Measurements from ENCODE around the genes FRG2C and CADM2.

DNA sequence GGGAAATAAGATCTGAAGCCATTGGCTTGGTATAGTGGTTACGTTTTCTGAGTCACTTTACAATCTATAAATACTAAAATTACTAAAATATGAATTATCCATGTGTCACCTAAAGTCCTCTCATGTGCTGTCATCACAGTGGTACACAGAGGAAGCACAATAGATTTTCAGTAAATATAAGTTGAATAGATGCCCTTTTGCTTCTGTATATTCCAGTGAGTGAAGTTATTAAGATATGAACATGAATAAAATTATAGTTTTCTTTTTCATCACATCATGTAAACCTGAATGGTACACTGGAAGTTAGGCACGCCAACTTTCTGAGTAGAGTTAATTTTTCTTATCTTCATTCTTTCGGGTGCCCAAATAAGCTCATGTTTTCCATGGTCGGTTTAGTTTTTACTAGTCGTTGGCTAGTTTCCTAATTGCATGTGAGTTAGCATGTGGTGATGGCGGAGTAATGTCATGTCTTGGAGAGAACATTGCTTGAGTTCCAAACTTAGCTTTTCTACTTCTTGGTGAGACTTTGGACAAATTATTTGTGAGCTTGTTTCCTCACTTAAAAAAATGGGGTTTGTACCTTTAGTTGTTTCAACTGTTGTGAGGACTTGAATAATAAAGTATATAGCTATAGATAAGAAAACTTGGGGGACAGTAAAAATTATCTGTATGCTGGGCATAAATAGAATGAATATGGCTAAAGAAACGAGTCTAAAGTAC lies 11.6 kb downstream of the PPP4R2 start:
- CAGE, long polyA plus RNA: no peak
- RRBS: no CpG with 5 or more reads among the region's 7 CpGs

GRCh38 chr3:73068228-73068896 lies 6.9 kb downstream of the EBLN2 start:
- CAGE, long polyA plus RNA: no peak
- RRBS: no CpG with 5 or more reads among the region's 4 CpGs

- CAGE, long polyA plus RNA: no peak
- RRBS: no CpG with 5 or more reads among the region's 26 CpGs
Measured at GRCh38 chr3:73382638-73383667, 241.8 kb downstream of the PDZRN3 start.

DNA sequence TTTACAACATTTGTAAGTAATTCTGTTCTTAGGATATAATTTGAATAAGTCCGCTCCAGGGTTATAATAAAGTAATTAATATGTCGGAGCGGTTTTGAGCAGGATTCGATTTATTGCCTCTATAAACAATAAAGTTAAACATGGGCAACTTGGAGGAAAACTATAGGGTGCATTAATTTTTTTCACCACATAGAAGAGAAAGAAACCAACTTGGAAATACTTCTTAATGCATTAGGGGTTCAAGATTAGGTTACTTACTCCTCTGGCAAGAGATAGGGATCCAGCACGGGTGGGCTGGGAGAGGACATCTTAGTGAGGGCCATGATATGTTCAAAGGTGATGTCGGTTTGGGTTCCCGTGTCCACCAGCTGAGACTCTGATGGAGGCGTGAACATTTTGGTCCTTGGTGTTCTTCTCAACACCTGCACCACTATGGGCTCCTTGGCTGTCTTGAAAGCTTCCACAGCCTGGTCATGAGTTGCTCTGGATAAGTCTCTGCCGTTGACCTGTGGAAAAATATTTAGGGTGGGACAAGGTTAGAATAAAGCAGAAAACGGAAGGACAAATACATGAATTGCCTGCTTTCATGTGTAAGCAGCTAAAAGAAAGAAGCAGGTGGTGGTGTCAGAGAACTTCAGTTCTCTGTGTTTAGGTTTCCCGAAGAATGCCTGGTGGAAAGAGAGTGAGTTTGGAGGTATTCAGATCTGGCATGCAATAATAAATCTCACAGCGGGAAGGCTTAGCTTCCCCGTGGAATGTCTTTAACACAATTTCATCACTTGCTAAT lies 220.7 kb downstream of the PDZRN3 start:
- CAGE, long polyA plus RNA: no peak
- RRBS: no CpG with 5 or more reads among the region's 13 CpGs

DNA sequence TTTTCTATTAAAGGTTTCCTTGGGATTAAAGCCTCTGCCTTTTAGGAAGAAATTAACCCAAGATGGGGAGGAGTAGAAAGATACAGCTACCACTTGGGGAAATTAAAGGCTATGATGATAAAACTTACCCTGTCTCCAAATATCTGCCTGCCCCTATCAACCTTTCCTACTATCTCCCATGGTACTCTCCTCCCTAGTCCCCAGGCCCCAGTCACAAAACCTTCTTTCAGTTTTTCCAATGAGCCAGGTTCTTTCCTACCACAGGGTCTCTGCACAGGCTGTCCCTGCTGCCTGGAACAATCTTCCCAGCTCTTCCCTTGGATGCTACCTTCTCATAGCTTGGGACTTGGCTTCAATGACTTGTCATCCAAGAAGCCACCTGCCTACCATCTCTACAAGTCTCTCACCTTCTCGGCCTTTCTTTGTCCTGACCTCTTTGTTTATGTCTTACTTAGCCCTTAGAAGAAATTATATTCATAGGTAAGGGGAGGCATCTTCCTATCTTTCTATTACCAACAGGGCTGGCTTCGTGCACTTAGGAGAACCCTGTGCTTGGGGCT lies 136.5 kb downstream of the PDZRN3 start:
- CAGE, long polyA plus RNA: no peak
- RRBS: no CpG with 5 or more reads among the region's 2 CpGs

GRCh38 chr3:73609140-73609547 lies 15.6 kb downstream of the PDZRN3 start:
- CAGE, long polyA plus RNA: no peak
- RRBS: no CpG with 5 or more reads among the region's 5 CpGs

DNA sequence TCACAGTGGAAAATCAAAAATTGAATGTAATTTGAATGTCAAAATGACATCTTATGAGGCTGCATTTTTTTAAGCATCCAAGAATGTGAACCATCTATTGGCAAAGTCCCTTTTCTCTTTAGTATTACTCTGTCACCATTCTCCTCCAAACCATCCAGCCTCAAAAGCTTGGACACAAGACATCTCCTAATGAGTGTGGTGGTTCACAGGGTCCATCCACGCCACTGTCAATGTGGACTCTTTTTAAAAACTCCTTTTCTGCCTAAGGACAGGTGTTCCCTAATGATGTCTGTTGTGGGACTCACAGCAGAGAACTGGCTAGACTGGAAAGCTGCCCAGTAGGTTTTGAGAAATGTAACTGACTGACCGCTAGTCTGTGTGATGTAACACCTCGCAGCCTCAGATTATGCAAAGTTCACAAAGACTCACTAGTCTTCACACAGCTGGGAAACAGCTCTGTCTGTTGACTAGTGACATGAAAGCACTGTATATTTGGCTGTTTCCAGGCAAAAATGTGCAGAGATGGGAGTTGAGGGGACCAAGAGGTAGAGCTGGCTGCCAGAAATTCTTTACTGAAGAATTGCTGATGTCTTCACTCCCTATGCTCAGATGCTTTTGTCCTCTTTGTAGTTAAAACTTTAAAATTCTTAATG lies 10.4 kb downstream of the PDZRN3 start:
- CAGE, long polyA plus RNA: no peak
- RRBS: no CpG with 5 or more reads among the region's 3 CpGs

DNA sequence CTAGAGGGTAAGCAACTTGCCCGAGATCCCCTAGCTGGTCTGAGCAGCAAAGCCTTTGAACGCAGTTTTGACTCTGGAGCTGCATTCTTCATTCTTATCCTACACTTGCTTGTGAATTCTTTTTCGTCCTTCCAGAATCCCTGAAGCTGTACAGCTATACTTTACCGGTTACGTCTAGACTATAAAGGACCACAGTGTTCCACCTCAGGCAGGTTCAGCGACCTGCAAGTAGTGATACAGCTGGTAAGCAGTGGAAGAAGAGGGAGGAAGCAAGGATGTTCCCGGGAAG lies 1.1 kb downstream of the PDZRN3 start:
- CAGE, long polyA plus RNA: no peak
- RRBS: 0% methylated on average over 3 of the region's 7 CpGs

- CAGE, long polyA plus RNA: no peak
- RRBS: no CpG with 5 or more reads among the region's 6 CpGs
Measured at GRCh38 chr3:75664137-75664491, at the start of gene FRG2C. Gene FRG2C (plus strand): TSS chr3:75664328.

- CAGE, long polyA plus RNA: no peak
- RRBS: 4% methylated on average over 8 of the region's 42 CpGs
Measured at GRCh38 chr3:75906541-75907189, 121.3 kb upstream of the ZNF717 start.

DNA sequence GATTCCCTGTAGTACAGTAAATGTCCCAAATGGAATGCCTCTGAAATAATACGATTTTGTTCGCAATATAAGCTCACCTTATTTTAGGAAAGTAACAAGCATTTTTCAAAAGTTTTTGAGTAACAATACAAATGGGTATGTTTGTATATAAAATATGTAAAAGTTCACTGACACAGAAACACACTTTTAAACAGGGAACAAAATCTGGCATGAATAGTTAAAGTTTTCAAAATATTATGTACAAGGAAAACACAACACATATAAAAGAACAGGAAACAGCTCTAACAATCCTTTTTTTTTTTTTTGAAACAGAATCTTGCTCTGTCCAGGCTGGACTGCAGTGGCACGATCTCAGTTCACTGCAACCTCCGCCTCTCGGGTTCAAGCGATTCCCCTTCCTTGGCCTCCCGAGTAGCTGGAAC lies 846.3 kb downstream of the ROBO1 start:
- CAGE, long polyA plus RNA: no peak
- RRBS: no CpG with 5 or more reads among the region's 7 CpGs

DNA sequence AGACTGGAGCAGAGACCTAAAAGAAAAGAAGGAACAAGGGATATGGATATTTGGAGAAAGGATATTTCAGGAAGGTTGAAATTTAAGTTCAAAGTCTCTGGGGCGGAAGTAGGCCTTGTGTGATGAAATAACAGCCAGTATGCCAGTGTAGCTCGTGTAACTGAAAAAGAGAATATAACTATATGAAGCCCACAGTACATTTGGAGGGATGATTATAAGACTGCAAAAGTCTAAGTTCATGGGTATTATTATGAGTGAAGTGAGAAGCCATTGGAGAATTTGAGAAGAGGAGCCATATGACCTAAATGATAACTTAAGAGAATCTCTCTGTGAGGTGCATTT lies 766.6 kb downstream of the GBE1 start:
- CAGE, long polyA plus RNA: no peak
- RRBS: no CpG with 5 or more reads among the region's 2 CpGs

DNA sequence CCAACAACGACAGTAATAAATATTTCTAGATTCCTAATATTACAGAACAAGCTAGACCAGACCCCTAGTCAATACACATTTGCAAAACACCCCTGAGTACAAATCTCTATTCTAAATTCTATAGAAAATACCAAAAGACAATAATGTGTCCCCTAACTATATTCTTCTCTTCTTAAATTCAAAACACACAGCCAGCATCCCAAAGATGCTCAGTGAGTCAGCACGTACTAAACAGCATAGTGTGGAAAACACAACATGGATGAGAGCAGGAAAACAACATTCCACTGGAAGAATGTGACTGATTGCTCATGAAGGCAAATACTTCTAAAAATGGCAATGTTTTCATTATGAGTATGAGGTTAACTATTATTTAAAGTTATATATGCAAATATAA lies 18.5 kb downstream of the GBE1 start:
- CAGE, long polyA plus RNA: no peak
- RRBS: no CpG with 5 or more reads among the region's 2 CpGs

GRCh38 chr3:81759360-81759838 lies 2.0 kb downstream of the GBE1 start:
- CAGE, long polyA plus RNA: no peak
- RRBS: no CpG with 5 or more reads among the region's 2 CpGs

- CAGE, long polyA plus RNA: no peak
- RRBS: no CpG with 5 or more reads among the region's 4 CpGs
Measured at GRCh38 chr3:81762989-81763551, 1.6 kb upstream of the GBE1 start.

DNA sequence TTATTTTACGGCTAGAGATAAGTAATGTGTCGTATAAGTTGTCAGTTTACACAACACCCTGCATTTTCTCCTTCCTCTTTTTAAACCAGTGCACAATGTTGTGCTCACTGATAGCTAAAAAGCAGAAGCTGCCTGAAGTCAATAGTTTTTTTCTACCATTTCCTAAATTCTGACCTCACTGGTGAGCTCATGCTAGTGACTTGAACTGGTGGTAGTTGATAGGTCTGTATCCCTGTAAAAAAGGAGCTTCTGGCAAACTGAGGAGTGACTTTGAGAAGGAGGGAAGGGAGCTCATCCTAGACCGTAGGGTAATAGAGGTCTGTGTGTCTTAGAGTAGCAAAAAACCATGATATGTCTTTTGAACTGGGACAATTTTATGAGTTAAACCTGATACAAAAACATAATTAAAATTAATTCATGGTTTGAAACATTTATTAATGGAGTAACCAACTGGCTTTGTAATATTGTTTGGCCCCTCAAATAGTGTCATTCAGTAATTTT lies 368.7 kb upstream of the GBE1 start:
- CAGE, long polyA plus RNA: no peak
- RRBS: no CpG with 5 or more reads among the region's 3 CpGs

DNA sequence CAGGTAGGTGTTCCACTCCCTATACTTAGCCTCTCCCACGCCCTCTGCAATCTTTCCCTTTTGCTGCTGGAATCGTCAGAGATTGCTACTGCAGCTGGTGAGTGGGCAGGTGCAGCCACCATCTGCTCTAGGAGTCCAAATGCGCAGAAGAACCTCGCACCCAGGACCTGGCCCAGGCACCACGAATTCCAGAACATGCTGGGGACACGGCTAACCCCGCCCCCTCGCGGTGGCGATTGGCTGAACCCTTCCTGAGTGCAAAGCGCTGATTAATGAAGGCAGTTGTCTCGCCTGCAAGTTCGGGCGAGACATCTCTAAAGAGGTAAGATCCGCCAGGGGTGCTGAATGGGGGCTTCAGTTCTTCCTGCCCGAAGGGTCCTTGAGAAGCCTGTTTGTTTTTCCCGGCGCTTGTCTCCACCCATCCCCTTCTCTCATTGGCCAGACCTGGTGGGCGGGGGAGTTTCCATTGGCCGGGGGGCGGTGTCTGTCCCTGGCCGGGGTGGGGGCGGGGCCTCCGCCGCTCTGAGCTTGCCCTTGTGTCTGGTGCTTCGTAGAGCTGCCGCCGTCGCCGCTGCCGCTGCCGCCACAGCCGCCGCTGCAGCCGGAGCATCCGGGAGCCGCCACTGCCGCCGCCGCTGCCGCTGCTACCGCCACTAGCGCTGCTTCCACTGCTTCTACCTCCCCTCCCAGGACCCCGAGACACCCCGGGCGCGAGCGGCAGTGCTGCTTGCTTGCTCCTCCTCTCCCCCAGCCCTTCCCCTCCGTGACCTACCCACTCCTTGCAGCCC lies at the start of gene CADM2:
TSS of gene CADM2 (plus strand) at position 551 of the 788 bp plus-strand sequence.
- CAGE, long polyA plus RNA: no peak
- RRBS: 2% methylated on average over 19 of the region's 49 CpGs

DNA sequence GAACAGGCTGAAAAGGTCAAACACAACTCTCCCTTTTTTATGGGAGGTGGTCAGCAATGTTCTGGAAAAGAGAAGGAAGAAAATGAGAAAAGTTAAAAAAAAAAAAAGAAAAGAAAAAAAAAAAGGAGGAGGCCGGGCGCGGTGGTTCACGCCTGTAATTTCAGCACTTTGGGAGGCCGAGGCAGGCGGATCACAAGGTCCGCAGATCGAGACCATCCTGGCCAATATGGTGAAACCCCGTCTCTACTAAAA lies 743.1 kb downstream of the VGLL3 start:
- CAGE, long polyA plus RNA: no peak
- RRBS: no CpG with 5 or more reads among the region's 9 CpGs

- CAGE, long polyA plus RNA: no peak
- RRBS: no CpG with 5 or more reads among the region's 33 CpGs
Measured at GRCh38 chr3:87793006-87793614, 604 bp downstream of the HTR1F start.

GRCh38 chr3:88067391-88067937 lies 8.4 kb downstream of the ZNF654 start:
- CAGE, long polyA plus RNA: no peak
- RRBS: no CpG with 5 or more reads among the region's 4 CpGs